Adrenal gland (tissue), 7 donors: Measurements from ENCODE around the genes WFDC8, CDH22 and ZNF334.

GRCh38 chr20:45579140-45579642, at the start of gene WFDC8:
TSS of gene WFDC8 (minus strand) at chr20:45579284.
- PRO-cap, 3 experiments = no peak in any of the 3 experiments
- RAMPAGE, long total RNA, 4 experiments = no peak in any of the 4 experiments
- RRBS = no CpG with 5 or more reads among the region's 4 CpGs

DNA sequence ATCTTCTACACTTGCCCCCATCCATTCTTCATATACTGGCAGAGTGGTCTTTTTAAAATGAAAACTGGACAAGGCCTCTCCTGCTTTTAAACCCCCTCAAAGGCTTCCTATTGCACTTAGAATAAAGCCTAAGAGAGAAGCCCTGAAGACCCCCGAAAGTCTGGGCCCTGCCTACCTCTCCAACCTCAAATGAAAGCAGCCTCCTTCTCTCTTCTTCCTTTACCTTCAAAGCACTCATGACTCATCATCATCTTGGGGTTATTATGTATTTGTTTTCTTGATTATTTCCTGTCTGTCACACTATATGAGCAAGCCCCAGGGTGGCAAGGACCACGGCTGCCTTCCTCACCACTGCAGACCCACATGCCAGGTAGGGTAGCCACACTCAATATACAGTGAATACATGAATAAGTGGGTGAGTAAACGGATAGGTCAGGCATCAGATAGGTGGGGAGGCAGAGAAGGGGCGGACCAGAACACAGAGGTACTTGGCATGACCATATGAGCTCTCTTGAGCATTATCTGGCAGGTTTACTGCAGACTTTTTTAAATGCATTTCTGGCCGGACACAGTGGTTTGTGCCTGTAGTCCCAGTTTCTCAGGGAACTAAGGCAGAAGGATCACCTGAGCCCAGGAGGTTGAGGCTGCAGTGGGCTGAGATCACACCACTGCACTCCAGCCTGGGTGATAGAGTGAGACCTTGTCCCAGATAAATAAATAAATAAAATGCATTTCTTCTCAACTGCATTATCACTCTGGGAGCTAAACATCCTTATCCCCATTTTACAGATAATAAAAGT, 8.7 kb downstream of the WFDC3 start:
- PRO-cap, 3 experiments = no peak in any of the 3 experiments
- RAMPAGE, long total RNA, 4 experiments = no peak in any of the 4 experiments
- RRBS = no CpG with 5 or more reads among the region's 5 CpGs

DNA sequence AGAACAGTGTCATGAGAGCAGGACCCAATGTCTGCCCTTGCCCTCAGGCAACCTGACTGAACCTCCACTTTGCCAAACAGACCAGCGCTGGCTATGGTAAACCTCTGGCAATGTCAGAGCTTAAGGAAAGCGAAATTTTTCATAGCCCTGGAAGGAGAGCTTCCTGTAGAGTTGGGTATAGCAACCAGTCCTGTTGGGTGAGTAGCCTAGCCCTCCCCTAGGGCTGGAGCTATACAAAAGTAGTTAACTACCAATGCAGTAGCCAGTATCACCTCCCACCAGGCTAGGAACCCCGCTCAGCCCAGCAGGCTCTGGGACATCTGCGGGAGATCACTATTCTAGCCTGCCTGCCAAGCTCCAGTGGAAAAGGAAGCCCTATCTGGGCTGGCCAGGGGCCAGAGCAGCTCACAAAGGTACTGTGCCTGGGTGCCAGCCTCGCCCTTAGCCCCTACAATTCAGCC, 8.0 kb downstream of the WFDC3 start:
- PRO-cap, 3 experiments = no peak in any of the 3 experiments
- RAMPAGE, long total RNA, 4 experiments = no peak in any of the 4 experiments
- RRBS = no CpG with 5 or more reads among the region's 5 CpGs

DNA sequence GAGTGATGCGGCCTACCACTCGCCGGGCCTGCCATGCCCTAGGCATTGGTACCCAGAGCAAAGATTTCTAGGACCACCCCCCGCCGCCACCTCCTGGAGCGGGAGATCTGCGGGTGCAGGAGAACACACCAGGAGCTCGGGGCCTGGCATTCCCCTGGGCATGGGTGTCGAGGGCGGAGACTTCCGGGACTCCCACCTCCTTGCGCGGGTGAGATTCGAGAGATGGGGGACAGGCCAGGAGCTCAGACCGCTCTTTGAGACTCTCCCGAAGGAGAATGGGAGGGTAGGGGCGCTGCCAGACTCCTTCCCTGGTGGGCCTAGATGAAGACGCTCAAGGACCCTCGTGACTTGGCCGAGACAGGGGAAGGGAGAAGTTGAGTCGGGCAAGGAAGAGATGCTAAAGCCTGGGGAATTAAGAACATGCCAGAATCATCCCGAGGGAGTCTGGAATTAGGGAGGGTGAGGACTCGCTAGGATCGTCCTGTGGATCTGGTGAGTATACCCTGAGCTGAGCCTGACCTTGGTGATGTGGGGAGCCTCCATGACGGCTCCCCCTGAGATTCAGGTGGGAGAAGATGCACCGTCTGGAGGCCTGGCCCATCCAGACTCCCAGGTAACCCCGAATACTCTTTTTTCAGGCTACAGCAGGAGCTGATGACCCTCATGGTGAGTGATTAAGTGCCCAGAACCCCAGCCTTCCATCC, 507 bp downstream of the UBE2C start:
- PRO-cap, 3 experiments = no peak in any of the 3 experiments
- RAMPAGE, long total RNA, 4 experiments = no peak in any of the 4 experiments
- RRBS = 0% methylated on average over 1 of the region's 27 CpGs

DNA sequence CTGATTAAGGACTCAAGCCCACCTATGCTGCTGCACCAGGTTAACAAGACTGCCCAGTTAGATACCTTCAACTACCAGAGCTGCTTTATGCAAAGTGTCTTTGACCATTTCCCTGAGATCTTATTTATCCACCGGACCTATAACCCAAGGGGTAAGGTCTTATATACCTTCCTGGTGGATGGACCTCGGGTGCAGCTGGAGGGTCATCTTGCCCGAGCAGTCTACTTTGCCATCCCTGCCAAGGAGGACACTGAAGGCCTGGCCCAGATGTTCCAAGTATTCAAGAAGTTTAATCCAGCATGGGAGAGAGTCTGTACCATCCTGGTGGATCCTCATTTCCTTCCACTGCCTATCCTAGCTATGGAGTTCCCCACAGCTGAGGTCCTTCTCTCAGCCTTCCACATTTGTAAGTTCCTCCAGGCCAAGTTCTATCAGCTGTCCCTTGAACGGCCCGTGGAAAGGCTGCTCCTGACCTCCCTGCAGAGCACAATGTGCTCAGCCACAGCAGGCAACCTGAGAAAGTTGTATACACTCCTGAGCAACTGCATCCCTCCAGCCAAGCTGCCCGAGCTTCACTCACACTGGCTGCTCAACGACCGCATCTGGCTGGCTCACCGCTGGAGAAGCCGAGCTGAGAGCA, 1.8 kb downstream of the ZSWIM1 start:
- PRO-cap, 3 experiments = no peak in any of the 3 experiments
- RAMPAGE, long total RNA, 4 experiments = no peak in any of the 4 experiments
- RRBS = no CpG with 5 or more reads among the region's 10 CpGs

GRCh38 chr20:45893850-45894616, 2.9 kb downstream of the CTSA start:
- PRO-cap, 3 experiments = no peak in any of the 3 experiments
- RAMPAGE, long total RNA, 4 experiments = no peak in any of the 4 experiments
- RRBS = no CpG with 5 or more reads among the region's 7 CpGs

- PRO-cap, 3 experiments = peak in 2 of 3 experiments; most common plus-strand start chr20:45947535 (in 1); most common minus-strand start chr20:45947397 (in 1)
- RAMPAGE, long total RNA, 4 experiments = no peak in any of the 4 experiments
- RRBS = 96% methylated on average over 5 of the region's 30 CpGs
Observed at GRCh38 chr20:45947097-45947980, 12.9 kb downstream of the PCIF1 start.

GRCh38 chr20:46008167-46008718, 465 bp upstream of the MMP9 start:
- PRO-cap, 3 experiments = no peak in any of the 3 experiments
- RAMPAGE, long total RNA, 4 experiments = no peak in any of the 4 experiments
- RRBS = no CpG with 5 or more reads among the region's 5 CpGs

DNA sequence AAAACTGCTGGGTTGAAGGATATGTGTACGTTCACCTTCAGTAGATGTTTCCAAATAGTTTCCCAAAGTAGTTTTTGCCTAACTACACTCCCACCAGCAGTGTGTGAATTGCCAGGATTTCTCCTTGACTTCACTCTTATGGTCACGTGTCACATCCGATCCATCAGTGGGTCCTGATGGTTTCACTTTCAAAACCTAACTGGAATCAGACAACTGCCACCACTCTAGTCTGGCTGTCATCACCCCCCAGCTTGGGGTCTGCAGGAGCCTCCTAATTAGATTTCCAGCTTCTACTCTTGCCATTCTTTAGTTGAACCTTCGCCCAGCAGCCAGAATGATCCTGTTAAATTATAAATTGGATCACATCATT, 8.5 kb upstream of the SLC12A5 start:
- PRO-cap, 3 experiments = peak in 1 of 3 experiments; most common plus-strand start position 191 of the sequence (in 1)
- RAMPAGE, long total RNA, 4 experiments = no peak in any of the 4 experiments
- RRBS = no CpG with 5 or more reads among the region's 4 CpGs

- PRO-cap, 3 experiments = peak in 3 of 3 experiments; most common plus-strand start chr20:46088853 (in 3); most common minus-strand start chr20:46089591 (in 2)
- RAMPAGE, long total RNA, 4 experiments = no peak in any of the 4 experiments
- RRBS = under 1% methylated on average over 17 of the region's 98 CpGs
Observed at GRCh38 chr20:46088698-46089771, 727 bp downstream of the NCOA5 start.

GRCh38 chr20:46118484-46118916, 386 bp downstream of the CD40 start:
- PRO-cap, 3 experiments = peak in 1 of 3 experiments; most common minus-strand start chr20:46118661 (in 1)
- RAMPAGE, long total RNA, 4 experiments = no peak in any of the 4 experiments
- RRBS = no CpG with 5 or more reads among the region's 13 CpGs

DNA sequence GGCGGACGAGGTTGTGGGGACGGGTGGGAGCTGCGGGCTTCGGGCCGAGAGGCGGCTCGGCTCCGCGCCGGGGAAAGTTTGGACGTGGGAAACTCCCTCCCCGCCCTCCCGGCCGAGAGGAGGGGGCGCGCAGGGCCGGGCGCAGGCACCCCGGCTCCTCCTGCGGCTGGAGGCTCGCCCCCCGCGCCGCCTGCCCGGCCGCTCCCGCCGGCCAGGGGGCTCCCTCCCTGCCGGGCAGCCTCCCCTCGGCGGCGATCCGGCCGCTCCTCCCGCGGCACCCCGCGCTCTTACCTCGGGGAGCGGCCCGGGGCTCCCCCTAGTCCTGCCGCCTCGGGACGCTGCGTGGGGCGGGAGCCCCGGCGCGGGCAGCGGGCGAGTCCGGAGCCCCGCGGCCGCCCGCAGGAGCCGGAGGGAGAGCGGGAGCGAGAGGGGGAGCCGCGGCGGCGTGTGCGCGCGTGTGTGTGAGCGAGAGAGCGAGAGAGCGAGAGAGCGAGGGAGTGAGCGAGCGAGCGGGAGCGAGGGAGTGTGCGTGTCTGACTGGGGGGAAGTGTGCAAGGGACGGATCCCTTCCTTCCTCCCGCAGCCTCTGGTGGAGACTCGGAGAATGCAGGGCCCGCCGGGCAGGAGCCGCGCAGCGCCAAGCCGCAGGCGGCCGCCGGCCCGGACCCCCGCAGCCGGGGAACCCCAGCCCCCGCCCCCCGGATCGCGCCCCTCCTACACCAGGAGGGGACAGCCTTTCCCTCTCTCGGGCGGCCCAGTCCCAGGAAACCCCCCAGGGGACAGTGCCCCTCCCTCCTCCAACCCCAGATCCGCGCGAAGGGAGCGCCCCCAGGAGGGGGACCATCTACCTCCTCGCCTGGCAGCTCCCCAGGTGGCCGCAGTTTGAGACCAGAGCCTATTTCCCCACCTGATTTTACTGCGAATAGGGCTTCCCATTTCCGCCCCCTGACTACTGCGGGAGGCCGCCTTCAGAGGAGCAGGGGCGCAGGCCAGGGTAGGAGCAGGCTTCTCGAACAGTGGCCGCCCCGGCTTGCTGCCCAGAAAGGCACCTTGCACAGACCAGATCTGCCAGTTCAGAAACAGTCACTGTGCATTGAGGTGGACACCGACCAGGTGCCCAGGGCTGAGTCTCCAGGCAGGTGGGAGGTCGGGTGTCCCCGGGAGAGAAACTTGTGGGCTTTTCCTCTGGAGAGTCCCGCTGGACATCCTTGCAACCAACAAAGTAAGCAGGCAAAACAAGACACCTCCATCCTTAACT, at the start of gene CDH22:
CDH22 (minus strand) TSS at position 535 of the 1,258 bp plus-strand sequence.
- PRO-cap, 3 experiments = peak in 1 of 3 experiments; most common minus-strand start position 535 of the sequence (in 1)
- RAMPAGE, long total RNA, 4 experiments = no peak in any of the 4 experiments
- RRBS = 2% methylated on average over 41 of the region's 115 CpGs

- PRO-cap, 3 experiments = peak in 1 of 3 experiments; most common minus-strand start chr20:46343794 (in 1)
- RAMPAGE, long total RNA, 4 experiments = no peak in any of the 4 experiments
- RRBS = no CpG with 5 or more reads among the region's 14 CpGs
Observed at GRCh38 chr20:46343551-46344087, 20.6 kb downstream of the SLC35C2 start.

DNA sequence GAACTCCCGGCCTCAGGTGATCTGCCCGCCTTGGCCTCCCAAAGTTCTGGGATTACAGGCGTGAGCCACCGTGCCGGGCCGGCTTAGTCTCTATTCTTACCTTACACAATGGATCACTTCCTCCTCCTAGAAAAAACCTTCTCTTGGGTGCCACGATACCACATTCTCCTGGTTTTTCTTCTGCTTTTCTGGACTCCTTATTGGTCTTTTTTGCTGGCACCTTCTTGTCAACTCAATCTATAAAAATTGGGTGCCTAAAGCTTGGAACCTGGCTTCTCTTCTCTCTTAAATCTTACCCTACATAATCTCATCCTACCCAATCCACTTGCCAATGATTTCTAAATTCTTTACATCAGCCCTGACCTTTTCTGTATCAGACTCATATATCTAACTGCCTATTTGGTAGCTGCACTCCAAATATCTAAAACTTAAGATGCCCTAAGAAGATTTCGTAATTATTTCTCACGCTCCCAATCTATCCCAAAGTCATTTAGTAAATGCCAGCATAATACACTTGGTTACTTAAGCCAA, 1.2 kb downstream of the SLC35C2 start:
- PRO-cap, 3 experiments = no peak in any of the 3 experiments
- RAMPAGE, long total RNA, 4 experiments = no peak in any of the 4 experiments
- RRBS = no CpG with 5 or more reads among the region's 9 CpGs

- PRO-cap, 3 experiments = peak in 2 of 3 experiments; most common plus-strand start chr20:46513628 (in 2); most common minus-strand start chr20:46513555 (in 2)
- RAMPAGE, long total RNA, 4 experiments = start-site peak on the minus strand in 3 of 4 experiments, at chr20:46513548-46513562 at its widest, 31 to 72 reads per replicate
- RRBS = 10% methylated on average over 4 of the region's 51 CpGs
Observed at GRCh38 chr20:46512804-46513859, at the start of gene ZNF334. TSS of gene ZNF334 (minus strand) at chr20:46513559.

DNA sequence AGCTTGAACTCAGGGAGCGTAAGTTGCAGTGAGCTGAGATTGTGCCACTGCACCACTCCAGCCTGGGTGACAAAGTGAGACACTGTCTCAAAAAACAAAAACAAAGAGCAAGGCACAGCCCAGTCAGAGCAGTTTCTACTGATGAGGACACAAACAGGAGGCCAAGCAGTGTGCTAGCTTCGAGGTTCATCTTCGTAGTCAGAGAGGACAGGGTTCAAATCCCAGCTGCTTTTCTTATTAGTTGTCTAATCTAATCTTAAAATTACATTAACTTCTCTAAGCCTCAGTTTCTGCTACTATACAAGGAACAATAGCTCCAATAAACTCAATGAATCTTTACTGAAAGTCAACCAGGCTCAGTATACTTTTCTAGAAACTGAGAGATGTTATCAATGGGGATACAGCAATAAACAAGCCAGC, 1.5 kb downstream of the TP53RK start:
- PRO-cap, 3 experiments = no peak in any of the 3 experiments
- RAMPAGE, long total RNA, 4 experiments = no peak in any of the 4 experiments
- RRBS = no CpG with 5 or more reads among the region's 3 CpGs

GRCh38 chr20:46728783-46729227, 19.4 kb downstream of the SLC2A10 start:
- PRO-cap, 3 experiments = no peak in any of the 3 experiments
- RAMPAGE, long total RNA, 4 experiments = no peak in any of the 4 experiments
- RRBS = no CpG with 5 or more reads among the region's 9 CpGs

- PRO-cap, 3 experiments = no peak in any of the 3 experiments
- RAMPAGE, long total RNA, 4 experiments = no peak in any of the 4 experiments
- RRBS = 0% methylated on average over 3 of the region's 33 CpGs
Observed at GRCh38 chr20:46895515-46896322, 1.1 kb downstream of the EYA2 start.

DNA sequence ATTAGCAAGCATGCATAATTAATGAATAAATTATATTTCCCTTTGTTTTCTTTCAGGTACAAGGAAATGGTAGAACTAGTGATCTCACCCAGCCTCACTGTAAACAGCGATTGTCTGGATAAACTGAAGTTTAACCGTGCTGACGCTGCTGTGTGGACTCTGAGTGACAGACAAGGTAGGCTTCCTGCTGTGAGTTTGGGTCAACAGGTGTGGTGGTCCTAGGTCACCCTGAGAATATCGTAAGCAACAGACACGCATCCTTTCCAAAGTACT, 95.2 kb downstream of the EYA2 start:
- PRO-cap, 3 experiments = no peak in any of the 3 experiments
- RAMPAGE, long total RNA, 4 experiments = no peak in any of the 4 experiments
- RRBS = no CpG with 5 or more reads among the region's 5 CpGs

- PRO-cap, 3 experiments = peak in 1 of 3 experiments; most common plus-strand start chr20:47118846 (in 1); most common minus-strand start chr20:47118750 (in 1)
- RAMPAGE, long total RNA, 4 experiments = no peak in any of the 4 experiments
- RRBS = no CpG with 5 or more reads among the region's 7 CpGs
Observed at GRCh38 chr20:47118593-47118964, 223.9 kb downstream of the EYA2 start.